GM23248 (cell line): ENCODE measurements around a stretch of chr11.

GRCh38 chr11:96013271-96013874, 89.5 kb upstream of the MTMR2 start:
- RAMPAGE, long total RNA = no peak

- RAMPAGE, long total RNA = no peak
Observed at GRCh38 chr11:96150915-96151543, 192.0 kb downstream of the MAML2 start.

DNA sequence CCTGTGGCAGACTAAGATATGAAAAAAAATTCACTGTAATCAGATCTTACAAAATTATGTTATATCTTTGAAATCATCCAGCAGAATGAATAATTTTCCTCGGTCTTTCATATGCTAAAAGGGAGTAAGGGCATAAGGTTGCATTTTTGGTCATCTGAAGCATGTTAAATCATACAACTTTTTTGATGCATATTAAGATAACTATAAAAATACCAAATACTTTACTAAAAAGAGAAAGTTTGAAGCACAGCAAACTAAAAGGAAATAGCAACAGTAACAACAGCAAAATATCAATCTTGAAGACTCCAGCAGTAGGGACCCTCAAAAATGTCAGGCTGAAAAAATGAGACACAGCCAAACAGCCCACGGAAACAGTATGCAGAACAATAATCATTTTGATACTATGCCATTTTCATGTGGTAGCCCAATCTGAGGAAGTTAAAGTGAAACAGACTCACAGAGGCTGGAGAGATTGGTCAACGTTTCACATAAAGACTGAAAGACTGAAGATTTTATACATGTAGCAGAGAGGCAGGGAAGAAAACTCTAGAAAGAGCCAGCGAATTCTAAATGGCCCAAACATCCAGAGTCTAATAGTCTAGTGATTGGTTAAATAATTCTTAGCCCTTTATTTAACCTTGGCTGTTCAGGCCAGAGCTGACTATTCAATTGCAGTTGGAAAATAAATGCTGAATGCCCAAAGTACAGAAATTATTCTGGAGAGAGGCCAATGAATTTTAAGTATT, 49.5 kb downstream of the MAML2 start:
- RAMPAGE, long total RNA = no peak

- RAMPAGE, long total RNA = no peak
Observed at GRCh38 chr11:96317615-96318664, 25.1 kb downstream of the MAML2 start.

DNA sequence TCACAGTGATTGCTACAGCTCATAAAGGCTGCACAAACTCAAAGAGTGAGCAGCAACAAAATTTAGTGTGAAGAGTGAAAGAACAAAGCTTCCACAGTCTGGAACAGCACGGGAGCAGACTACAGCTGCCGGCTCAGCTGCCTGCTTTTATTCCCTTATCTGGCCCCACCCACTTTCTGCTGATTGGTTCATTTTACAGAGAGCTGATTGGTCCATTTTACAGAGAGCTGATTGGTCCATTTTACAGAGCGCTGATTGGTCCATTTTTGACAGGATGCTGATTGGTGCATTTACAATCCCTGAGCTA, 836.0 kb upstream of the CNTN5 start:
- RAMPAGE, long total RNA = no peak

DNA sequence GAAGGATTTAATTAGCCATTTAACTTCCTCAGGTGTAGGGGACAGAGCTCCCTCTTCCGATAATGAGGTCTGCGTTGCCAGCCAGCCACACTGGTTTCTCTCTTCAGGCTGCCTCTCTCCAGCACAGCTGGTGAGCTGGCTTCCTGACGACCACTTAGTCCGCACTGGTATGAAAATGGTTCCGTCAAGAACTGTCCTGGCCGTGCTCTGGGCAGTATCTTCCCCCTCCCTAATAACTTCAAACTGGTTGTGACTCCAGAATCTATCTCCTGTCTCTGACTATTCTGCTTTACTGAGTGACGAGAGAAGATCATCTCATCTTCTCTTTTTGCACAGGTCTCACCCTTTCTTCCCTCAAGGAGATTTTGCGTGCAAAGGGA, 49.2 kb downstream of the CNTN5 start:
- RAMPAGE, long total RNA = no peak

DNA sequence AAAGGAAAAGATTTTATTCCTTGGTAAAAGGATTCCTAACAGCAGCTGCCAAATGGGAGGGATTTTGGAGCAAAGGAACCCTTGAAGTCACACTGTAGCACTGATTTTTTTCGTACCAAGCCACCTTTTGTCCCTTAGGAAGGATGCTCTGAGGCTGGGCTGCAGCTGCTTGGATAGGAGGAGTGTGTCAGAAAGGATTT, 2.6 kb downstream of the ARHGAP42 start:
- RAMPAGE, long total RNA = no peak

- RAMPAGE, long total RNA = no peak
Observed at GRCh38 chr11:100715087-100715746, 28.1 kb downstream of the ARHGAP42 start.

- RAMPAGE, long total RNA = no peak
Observed at GRCh38 chr11:100727351-100727778, 40.3 kb downstream of the ARHGAP42 start.

DNA sequence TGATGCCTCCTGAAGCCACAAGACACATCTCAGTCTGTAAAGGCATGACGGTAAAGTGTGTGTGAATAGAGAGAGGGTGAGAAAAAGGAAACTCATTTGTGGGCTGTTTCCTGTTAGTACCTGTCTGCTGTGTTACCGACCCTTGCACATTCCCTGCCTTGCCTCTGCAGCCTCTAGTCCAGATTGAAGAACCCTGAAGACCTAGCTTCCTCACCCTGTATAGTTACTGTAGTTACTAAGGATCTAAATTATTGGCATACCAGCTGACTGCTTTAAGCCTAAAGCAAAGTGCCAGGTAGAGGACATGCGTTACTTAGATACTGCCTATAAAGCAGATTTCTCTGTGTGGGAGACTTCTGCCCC, 54.3 kb downstream of the ARHGAP42 start:
- RAMPAGE, long total RNA = no peak

GRCh38 chr11:100860551-100861102, 173.5 kb downstream of the ARHGAP42 start:
- RAMPAGE, long total RNA = no peak

DNA sequence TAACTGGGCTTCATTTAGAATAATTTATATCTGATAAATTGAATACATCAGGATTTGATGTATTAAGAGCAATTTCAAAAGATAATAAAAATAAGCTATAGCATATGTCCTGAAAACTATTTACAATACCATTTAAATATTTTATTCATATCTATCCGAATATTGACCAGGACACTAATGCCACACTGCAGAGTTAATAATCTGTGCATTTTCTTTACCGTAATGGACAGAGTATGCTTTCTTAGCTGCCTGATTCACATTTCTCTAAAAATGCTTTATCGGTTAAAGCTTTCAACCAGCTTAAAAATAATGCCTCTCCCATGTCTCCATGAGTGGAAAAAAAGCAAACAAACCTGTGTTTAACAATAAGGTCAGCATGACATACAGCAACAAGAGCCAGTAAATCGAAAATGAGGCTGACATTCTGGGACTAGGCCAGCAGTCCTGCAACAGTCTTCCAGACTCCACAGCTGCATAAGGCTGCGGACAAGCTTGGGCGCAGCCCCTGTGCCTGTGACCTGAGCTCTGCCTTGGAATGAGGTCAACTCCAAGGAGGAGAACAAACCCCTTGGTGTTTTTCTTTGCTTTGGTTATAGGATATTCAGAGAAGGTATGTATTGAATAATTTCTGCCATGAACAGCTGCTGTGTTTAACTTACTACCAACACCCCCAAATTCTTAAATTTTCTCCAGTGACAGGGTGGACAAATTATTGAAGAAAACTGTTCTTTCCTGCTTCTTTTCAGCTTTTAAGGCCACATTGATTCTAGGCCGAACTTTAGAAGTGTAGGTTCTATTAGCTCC, 95.6 kb downstream of the PGR start:
- RAMPAGE, long total RNA = no peak

- RAMPAGE, long total RNA = no peak
Observed at GRCh38 chr11:101582023-101583046, 1.5 kb downstream of the TRPC6 start.

GRCh38 chr11:102115264-102116016, 5.2 kb downstream of the YAP1 start:
- RAMPAGE, long total RNA = no peak

- RAMPAGE, long total RNA = no peak
Observed at GRCh38 chr11:102195831-102196651, 85.8 kb downstream of the YAP1 start.

- RAMPAGE, long total RNA = no peak
Observed at GRCh38 chr11:102268082-102269252, 48.8 kb upstream of the BIRC3 start.

- RAMPAGE, long total RNA = no peak
Observed at GRCh38 chr11:102305894-102306670, 11.2 kb upstream of the BIRC3 start.

GRCh38 chr11:102320556-102321068, 3.3 kb downstream of the BIRC3 start:
- RAMPAGE, long total RNA = no peak

GRCh38 chr11:102322591-102323113, 5.4 kb downstream of the BIRC3 start:
- RAMPAGE, long total RNA = no peak

DNA sequence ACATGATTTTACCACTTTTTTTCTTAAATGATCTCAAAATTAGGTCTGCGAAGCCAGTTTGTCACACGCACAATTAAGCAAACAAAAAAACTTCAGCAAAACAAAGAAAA, 1.4 kb downstream of the TMEM123 start:
- RAMPAGE, long total RNA = no peak